Right cardiac atrium (tissue), 1 donor: ENCODE measurements around the genes MTX2 and RBM45.

- PRO-cap: no peak
Observed at GRCh38 chr2:176157417-176158418, 611 bp downstream of the HOXD3 start.

DNA sequence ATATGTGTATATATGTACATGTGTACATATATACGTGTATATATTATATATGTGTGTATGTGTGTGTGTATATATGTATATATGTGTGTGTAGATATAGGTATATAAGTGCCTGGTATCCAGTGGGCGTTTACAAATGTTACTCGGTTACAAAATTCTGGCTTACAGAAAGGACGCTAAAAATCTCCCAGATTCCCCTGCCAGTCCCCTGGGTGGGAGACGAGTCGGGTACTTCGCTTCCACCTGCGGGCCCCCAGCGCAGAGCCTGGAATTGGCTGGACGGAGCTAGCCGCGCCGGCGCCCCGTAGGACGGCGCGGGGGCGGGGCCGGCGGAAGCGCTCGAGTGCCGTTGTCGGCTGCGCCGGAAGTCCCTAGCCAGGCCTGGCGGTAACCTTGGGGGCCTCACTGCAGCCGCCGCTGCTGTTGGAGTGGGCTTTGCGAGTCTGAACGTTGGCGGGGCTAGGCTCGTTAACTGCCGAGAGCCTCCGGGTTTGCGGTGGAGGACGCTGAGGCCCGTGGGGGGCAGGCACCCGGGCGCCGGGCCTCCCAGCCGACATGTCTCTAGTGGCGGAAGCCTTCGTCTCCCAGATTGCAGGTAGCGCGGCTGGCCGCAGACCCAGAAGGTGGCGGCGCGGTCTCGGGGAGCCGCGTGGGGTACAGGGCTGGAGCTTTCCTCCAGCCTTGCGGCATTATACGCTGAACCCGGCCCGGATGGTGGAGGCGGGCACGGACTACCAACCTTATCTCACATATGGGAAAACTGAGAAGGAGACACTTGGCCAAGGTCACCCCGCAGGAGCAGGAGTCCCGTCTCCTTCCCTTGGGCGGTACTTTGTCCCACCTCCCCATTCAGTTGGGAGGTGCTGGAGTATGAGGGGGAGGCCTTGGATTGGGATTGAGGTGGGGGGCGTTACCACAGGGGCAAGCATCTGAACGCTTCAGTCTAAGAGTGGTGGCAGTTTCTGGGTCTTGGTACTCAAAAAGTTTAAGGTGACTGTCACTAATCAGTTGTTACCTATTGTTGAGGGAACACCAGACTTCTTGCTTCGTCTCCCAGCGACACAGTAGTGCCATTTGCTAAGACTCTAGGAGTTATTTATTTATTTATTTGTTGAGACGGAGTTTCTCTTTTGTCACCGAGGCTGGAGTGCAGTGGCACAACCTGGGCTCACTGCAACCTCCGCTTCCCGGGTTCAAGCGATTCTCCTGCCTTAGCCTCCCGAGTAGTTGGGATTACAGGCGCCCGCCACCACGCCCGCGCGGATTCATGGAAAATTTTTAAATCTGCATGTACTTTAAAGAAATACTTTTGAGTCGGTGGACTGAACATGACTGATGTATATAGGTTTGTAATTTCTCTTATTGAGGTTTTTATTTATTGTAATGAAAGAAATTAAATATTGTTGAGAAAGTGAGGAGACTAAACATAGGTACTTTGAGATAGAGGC lies at the start of gene MTX2:
Gene MTX2, plus strand, starts transcription at position 367 of the 1,447 bp plus-strand sequence.
- PRO-cap: bidirectional peak, plus-strand start at position 373 of the sequence, minus-strand start at position 266 of the sequence

GRCh38 chr2:176496699-176497176 lies 227.5 kb downstream of the MTX2 start:
- PRO-cap: no peak

GRCh38 chr2:176553424-176554712 lies 284.6 kb downstream of the MTX2 start:
- PRO-cap: no peak

DNA sequence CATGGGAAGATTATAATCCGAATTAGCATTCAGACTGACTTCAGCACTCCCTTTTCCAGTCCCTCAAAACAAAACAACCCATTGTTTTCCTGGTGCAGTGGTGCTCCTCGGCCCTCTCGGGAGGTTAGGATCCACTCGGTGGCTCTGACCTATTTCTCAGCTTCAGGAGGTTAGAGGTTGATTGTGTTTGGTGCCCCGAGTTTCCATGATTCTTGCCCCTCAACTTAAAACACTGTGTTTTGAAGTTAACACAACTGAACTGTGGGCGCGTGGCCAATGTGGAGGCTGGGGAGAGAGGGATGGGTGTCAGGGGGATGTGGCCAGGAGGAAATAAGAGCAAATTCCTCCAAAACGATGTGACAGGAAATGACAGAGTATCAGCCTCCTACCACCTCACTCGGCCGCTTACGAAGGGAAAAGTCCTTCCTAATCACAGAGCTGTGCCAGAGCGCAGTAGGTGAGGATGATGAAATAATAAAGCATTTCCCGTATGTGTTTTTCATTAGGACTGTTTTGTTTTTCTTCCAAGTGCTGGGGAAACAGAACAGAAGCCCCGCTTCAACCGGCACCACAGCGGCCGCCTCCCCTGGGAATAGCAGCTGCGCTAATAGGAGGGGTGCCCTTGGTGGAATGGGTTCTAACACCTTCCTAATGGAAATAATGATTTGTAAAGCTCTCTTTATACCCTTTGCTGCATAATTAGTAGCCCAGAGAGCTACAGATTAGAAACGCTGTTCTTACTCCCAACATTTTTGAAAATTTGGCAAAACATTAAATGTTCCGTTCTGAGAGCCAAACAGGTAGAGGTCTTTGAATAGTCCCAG lies 440.3 kb downstream of the MTX2 start:
- PRO-cap: no peak

- PRO-cap: no peak
Observed at GRCh38 chr2:176763872-176764589, 448.6 kb upstream of the HNRNPA3 start.

DNA sequence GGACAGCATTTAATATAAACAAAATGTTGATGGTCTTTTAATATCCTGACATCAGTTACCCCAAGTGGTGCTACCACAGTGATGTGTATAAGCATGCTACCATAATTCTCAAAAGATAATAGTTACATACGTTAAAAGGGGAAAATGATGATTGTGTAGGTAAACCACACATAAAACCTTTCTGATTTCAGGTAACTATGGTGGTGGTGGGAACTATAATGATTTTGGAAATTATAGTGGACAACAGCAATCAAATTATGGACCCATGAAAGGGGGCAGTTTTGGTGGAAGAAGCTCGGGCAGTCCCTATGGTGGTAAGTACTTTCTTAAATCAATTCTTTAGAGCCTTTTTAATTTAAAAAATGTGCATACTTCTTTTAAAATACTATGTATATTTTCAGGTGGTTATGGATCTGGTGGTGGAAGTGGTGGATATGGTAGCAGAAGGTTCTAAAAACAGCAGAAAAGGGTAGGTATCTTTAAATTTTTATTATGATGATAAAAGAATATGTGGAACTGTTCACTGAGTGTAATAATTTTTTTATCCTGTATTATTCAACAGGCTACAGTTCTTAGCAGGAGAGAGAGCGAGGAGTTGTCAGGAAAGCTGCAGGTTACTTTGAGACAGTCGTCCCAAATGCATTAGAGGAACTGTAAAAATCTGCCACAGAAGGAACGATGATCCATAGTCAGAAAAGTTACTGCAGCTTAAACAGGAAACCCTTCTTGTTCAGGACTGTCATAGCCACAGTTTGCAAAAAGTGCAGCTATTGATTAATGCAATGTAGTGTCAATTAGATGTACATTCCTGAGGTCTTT lies 6.5 kb downstream of the HNRNPA3 start:
- PRO-cap: no peak

DNA sequence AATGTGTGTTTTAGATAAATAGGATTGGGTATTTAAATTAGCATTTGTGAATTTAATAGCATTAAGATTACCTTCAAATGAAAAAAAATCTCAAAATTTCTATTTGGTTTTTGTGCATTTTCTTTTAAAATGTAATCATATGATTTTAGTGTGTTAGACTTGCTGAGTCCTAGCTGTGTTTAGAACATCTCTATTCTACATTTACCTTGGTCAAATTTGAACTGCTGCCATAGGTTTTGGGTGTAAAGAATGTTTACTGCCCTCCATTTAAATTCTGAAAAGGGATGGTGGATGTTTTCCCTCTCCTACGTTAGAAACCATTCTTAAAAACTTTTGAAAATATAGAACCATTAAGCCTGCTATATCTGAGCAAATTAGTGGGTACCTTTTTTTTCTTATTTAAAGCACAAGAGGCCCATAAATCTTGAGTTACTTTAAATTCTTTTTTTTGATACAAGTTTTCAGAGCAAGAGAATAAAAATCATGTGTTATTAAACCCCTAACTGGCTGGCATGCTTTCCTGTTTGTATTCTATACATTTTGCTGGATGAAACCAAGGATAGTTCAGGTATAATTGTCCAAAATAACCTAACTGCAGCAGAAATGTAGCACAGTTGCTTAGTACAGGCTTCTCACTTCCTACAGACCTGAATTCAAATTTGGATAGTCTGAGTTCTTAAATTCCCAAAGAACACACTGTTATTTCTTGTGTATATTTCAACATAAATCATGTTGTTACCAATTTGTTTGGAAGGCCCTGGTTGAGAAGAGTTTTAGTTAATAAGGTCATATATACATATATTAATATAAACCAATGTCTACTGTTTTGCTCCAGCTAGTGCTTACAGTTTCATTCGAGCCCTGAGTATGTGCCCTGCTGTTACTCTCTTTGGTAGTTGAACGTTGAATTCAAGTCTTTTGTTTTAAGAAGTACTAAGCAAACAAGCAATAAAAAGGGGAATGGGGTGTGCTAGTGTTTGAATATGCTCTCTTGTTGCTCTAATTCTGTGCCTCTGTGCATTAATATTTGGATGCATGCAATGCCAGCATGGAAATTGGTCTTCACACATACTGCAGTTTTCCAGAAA lies 7.8 kb downstream of the HNRNPA3 start:
- PRO-cap: no peak

DNA sequence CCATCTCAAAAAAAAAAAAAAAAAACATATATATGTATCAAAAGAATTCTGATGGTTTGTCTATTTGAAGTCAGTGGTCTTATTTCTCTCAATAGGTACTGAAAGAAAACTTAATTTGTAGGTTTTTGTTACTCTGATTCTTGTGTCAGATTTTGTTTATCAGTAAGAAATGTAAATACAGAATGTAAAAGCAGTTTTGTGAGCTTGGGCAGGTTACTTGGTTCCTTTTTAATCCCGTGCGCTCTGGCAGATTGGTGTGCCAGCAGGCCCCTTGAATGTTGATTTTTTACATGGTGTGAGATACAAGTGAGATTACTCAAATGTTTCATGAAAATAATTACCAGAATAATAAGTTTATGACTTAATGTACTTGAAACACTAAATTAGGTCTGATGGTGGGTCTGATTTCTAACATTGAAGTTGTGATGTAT lies 13.3 kb downstream of the HNRNPA3 start:
- PRO-cap: no peak

DNA sequence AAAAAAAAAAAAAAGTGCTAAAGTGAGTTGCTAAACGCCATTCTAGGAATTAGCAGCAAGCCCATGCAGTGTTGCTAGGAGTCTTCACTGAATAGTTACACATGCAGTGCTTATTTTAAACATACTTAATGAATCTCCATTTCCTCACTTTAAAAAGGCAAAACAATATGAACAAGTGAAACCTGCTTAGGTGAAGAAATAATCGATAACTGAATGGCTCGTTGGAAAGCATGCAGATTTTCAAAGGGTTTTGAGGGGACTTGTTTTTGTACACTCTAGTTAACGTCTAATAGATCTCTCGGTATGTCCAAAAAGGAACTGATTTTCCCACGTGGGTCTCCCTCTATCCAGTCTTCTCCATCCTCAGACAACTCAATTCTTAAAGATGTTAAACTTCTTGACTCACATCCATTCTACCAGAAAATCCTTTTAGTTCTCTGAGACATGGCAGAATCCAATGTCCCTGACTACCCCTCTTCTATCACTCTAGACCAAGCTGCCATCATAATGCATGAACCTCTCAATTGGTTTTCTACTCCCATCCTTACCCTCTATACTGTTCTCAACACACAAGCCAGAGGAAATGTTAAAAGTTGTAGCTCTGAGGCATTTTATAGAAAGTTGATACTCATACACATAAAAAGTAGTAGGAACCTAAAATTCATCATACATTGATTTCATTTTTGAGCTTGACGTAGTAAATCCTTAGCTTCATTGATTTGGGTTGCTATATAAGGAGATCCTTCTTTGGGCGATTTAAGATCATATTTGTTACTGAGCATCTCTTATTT lies 16.1 kb downstream of the HNRNPA3 start:
- PRO-cap: no peak

DNA sequence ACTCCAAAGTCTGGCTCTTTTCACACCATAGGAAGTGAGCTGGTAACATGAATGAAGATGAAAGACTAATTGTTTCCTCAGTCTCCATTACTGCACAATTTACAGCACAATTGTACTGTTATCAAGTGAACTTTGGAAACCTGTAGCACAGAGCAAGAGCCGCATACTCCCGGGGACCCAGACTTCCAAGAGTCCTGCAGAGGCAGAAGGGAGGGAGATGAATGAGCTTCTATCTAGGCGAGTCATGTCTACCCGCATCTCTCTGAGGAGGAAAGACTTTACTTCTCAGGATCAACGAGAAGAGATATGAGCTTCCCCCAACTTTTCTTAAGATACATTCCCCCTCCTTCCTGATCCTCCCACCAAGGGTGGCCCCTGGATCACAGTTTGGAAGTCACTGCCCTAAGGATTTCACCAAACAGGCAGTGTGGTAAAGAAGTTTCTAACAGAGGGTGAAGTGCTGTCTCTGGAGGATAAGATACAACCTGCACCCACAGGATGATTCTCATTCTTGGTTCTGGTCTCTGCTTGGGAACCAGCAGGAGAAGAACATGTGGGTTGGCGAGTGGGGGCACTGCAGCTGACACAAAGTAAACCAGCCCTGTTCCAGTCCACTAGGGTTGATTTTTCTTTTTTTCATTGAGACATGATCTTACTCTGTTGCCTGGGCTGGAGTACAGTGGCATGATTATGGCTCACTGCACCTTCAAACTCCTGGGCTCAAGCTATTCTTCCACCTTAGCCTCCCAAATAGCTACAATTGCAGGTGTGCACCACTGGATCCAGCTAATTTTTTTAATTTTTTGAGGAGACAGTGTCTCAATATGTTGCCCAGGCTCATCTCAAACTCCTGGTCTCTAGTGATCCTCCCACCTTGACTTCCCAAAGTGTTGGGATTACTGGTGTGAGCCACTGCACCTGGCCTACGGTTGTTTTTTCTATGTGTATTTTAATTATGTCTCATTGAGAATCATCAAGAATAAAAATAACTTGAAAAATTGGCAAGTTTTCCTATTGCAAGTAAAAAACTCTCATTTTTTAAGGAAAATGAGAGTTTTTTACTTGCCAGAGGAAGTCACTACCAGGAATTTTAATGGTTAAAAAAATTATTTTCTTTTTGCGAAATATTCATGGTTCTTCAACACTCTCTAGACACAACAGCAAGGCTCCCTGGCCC lies 9.2 kb downstream of the NFE2L2 start:
- PRO-cap: no peak

DNA sequence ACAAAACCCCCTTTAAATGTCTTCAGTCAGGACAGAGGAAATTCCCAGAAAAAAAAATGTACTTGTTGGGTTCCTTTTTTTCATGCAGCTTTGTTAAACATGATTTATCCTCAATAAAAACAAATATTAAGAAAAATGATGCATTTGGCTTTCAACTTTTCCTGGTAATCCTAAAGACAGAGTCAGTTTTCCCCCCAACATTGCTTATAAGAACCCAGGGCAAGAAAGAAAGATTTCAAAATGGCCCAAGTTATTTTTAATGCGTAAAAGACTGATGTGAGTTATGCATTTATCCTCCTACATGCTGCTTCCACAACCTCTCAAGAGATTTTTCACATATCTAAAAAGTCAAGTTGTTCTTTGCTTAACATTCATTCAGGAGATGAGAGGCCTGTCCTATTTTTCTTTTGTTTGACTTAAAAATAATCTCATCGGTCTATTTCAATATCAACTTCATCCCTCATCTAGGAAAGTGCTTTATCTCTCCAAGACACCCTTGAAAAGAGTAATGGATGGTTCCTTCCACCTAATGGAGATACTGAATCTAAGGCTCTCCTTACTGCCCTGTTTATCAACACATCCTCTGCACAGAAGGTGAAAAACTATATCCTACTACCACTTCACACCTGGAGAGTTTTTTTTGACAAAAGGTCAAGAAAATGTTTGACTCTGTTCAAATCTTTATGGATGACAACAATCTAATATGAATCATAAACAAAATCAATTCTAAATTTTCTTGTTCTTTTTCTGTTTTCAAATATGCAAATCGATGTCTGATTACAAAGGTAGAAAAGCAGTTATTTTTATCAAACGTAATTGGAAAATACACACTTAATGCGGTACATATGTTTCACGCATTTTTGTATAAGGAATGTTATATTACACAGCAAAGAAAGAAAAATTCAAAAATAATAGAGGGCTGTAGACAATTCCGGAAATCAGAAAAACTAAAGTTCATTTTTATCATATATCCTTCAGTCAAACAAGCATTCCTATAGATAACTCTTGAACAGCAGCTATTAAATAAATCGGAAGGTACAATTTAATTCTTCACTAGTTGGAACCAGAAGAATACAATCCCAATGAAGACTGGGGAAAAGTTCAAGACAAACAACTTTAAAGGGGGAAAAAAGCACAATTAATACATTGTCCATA lies 2.3 kb downstream of the NFE2L2 start:
- PRO-cap: no peak

- PRO-cap: no peak
Observed at GRCh38 chr2:177332899-177333388, 59.6 kb upstream of the AGPS start.

DNA sequence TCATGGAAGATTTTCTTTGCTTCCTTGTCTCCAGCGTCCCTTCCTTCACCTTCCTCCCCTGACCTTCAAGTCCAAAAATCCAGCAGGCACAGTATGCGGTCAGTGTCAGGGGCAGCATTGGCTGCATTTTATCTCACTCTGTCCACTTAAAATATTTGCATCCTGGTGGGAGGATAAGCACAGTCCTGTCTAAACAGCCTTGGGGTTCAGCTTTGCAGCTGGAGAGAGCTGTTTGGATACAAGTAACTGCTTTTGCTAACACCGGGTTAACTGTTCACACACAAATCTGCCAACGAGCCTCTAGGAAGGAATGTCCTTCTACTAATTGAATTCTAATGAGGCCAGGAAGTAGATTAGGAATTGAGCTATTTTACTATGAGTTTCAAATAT lies 136.0 kb upstream of the TTC30A start:
- PRO-cap: no peak

DNA sequence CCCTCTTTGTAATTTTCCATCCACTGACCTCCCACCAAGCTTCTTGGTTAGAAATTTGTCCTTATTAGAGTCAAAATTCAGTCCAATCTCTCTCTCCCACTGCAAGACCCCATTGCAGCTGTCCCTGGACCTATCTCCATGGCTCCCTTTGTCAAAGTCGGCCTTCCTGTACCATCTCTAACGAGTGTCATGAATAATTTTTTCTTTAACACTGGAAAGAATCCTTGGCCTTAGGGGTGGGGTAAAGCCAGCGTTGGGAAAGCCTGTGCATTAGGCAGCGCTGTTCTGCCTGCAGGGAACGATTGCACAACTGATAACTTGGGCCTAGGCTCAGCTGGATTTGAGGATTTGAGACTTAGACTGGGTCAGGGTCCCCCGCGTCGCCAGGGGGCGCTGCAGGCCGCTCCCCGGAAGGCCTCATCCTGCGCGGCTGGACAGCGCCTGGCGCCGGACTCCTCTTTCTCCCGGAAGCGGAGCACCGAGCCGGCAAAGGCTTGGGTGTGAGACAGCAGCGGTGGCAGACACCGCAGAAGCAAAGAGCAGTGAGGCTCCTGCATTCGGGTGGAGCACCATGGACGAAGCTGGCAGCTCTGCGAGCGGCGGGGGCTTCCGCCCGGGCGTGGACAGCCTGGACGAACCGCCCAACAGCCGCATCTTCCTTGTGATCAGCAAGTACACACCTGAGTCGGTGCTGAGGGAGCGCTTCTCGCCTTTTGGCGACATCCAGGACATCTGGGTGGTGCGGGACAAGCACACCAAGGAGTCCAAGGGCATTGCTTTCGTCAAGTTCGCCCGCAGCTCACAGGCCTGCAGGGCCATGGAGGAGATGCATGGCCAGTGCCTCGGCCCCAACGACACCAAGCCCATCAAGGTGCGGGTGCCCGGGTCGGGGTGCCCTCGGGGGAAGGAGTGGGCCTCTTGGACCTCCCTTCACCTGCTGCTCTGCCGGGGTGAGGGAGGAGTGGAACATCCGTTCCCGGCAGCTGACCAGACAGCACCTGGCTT lies at the start of gene RBM45:
Gene RBM45, plus strand, starts transcription at position 462 of the 1,005 bp plus-strand sequence.
- PRO-cap: bidirectional peak, plus-strand start at position 469 of the sequence, minus-strand start at position 315 of the sequence

DNA sequence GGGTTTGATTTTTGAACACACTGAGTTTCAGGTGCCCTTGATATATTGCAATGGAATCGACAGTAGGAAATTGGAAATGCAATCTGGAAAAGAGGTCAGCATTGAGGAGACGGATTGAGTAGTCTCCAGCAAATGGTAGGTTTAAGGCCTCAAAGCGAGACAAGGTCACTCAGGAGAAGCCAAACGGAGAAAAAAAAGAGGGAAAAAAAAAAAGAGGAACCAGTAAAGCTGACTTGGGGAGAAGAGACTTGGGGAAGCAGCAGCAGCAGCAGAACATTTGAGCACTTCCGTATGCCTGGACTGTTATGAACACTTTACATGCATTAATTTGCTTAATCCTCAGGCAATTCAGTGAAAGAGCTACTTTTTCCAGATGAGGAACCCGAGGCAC lies 81.2 kb downstream of the OSBPL6 start:
- PRO-cap: no peak

- PRO-cap: no peak
Observed at GRCh38 chr2:178277524-178278344, 83.4 kb downstream of the OSBPL6 start.

DNA sequence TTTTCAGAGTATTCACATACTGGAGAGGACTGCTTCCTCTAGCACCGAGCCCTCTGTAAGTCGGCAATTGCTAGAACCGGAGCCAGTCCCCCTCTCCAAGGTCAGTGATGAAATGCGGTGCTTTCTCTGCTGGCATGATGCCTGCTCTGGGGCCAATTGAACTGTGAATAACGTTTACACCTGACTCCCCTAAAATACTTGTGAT lies 126.9 kb downstream of the PRKRA start:
- PRO-cap: no peak

GRCh38 chr2:178378874-178379480 lies 72.0 kb downstream of the PRKRA start:
- PRO-cap: no peak

DNA sequence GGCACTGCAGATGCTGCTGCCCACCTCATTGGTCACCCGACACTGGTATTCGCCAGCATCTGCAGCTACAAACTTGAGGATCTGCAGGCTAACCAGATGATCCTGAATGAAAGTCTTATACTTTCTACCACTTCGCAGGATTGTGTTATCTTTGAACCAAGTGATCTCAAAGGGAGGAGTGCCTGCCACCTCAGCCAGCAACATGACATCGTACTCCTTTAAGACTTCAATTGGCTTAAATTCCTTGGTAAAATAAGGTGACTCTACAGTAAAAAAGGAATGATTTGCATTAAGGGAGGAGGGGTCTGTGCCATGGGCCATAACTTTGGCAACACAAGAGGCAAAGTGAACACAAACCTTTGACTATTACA lies 75.5 kb downstream of the TTN start:
- PRO-cap: unidirectional peak, minus-strand start at position 207 of the sequence